Body of pancreas (tissue), 2 donors: ENCODE results near the genes BLID, UBASH3B and HSPA8.

- PRO-cap = no peak
- RAMPAGE, long total RNA, 2 experiments = no peak in any of the 2 experiments
These were observed 135.1 kb downstream of the SORL1 start for GRCh38 chr11:121587263-121587498.

- PRO-cap = no peak
- RAMPAGE, long total RNA, 2 experiments = no peak in any of the 2 experiments
These were observed 137.0 kb downstream of the SORL1 start for GRCh38 chr11:121589092-121589445.

DNA sequence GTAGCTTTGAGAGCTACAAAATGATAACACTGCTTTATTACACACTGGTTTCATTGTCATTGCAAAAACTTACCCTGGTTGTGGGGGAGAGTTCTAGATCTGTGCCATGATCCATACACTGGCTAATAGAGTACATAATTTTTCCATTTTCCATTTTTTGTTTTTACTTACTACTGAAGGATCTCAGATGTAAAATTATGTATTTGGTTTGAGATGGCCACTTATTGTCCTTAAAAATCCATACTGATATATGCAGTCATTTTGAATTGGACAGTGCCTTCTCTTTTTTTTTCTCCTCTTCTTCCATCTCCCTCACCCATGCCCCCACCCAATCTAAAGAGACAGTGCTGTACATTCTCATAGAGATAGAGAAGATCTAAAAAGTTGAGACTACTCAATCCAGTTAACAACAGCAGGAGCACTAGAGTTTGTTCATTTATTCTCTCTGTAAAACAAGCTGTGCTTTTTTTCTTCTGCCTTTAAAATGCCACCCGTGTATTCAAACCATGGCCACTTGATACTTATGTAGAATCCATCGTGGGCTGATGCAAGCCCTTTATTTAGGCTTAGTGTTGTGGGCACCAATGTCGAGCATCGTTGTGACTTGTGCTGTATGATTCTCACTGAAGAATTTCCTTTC is 178.3 kb downstream of the SORL1 start:
- PRO-cap = no peak
- RAMPAGE, long total RNA, 2 experiments = no peak in any of the 2 experiments

DNA sequence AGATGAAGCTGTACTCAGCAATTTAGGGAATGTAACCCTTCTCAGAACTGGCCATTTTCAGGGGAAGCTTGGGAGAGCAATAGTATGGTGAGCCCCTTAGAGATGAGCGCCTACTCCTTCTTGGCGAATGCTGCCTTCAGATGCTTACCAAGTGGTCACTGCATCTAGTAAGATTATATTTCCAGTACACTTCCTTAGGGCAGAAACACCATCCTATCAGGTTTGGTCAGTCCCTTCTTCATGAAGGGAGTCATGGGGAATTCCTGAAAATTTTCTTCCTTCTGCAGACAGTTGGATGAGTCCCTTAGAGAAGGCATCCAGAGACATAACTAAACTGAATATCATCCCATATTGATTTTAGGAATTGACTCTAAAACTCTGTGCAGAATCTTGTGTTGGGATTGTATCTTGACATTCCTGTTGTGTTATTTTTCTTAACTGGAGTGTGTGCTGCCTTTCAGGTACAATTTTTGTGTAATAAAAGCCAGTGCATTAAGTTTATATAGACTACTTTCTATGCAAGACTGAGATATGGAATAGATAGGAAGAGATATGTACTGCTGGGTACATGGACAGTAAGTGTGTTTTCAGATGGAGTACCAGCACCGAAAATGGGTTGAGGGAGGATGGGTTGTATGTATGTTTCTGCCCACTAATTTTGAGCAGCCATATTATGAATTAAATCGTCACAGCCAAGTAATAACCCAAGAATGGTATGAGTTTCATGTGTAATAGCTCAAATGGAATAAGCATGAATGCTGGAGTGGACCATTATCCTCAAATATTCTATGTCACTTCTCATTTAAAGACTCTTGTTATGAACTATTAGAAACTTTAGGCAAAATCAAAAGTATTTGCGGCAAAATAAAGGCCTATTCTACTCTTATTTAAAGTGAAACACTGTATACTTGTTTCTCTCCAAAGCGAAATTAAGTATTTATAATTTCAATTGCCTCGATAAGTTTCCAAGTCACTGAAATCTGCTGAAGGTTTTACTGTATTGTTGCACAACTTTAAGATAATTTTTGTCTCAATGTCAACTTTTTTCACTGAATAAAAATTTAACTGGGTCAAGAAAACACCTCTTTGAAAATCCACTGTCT is 180.8 kb downstream of the SORL1 start:
- PRO-cap = no peak
- RAMPAGE, long total RNA, 2 experiments = no peak in any of the 2 experiments

- PRO-cap = no peak
- RAMPAGE, long total RNA, 2 experiments = no peak in any of the 2 experiments
These were observed 209.6 kb downstream of the SORL1 start for GRCh38 chr11:121661776-121662086.

DNA sequence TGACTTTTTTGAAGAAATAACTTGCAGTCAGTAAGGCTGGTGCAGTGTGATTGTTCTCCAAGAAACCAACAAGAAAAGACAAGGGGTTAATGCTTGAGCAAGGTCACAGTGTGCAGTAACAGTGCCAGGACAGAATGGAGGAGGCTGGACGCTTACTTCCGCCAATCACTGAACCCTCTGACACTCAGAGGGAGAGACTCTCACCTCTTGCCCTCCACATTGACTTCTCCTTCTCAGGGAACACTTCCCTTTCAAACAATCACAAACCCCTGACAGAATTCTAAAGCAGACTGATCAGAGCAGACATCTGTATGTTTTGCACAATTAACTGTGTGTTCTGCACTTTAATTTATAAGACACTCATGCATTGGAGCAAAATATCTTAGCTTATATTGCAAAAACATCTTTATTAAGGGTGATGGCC is 228.4 kb downstream of the BLID start:
- PRO-cap = no peak
- RAMPAGE, long total RNA, 2 experiments = no peak in any of the 2 experiments

- PRO-cap = no peak
- RAMPAGE, long total RNA, 2 experiments = no peak in any of the 2 experiments
These were observed at the start of gene BLID for GRCh38 chr11:122116048-122116608. BLID (minus strand) TSS chr11:122116215.

GRCh38 chr11:122215342-122215739 is 99.3 kb upstream of the BLID start:
- PRO-cap = no peak
- RAMPAGE, long total RNA, 2 experiments = no peak in any of the 2 experiments

DNA sequence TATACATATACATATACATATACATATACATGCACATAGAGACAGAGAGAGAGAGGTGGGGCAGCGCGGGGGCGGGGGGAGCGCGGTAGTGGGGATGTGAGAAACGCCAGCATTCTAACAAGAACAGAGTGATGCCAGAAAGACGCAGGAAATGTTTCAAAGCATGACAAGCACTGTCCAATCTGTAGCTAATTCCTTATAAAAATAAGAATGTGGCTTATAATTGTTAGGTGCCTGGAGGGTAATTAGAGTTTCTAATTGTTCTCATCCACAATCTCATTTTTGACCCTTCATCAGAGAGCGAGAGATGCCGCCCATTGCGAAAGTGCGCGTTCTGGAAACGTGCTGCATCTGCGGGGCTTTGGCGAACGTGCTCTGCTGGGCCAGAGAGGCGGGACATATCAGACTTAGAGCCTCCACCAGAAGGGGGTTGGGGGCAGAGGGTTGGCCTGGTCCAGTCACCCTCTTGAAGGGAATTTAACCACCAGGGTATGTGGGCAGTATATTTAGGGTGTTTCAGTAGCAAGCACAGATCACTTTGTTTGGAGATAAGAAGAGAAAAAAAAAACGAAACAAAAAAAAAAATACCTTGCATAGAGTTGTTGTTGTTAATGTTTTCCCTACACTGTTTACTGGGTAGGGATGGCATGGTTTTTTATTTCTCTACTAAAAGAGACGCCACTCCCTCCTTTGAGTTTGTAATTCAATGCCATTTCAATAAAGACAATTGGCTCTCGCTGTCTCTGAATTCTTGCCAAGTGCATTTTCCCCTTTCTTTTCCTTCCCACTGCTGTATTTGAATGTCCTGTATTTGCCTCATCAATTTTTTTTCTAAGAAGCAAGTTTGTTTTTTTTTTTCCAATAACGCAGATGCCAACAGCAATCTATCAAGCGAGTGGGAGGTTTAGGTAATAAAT is 214.1 kb upstream of the UBASH3B start:
- PRO-cap = no peak
- RAMPAGE, long total RNA, 2 experiments = no peak in any of the 2 experiments

DNA sequence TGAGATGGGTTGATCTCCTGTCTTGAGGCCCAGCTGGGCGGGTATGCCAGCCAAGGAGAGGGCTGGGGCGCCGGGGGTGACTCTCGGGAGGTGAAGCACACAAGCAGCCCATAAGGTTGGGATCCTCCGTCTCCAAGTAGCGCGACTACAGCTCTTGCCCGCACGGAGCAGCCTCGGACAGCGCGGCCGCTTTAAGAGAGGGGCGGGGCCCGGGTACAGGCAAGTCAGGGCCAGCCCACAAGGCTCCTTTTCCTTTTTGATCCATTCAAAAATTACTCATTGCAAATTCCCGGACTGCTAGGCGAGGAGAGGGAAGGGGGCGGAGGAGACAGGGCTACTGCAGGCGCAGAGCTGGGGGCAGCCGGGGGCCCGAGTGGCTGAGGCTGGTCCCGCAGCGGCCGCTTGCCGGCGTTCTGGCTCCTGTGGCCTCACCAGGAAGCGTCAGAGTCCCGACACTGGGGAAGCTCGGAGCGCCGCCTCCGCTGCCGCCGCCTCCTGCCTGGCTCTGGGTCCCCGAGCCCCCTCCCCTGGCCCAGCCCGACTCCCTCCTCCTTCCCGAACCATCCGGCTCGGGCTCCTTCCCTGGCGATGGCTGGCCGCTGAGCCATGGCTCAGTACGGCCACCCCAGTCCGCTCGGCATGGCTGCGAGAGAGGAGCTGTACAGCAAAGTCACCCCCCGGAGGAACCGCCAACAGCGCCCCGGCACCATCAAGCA is at the start of gene UBASH3B:
TSS of gene UBASH3B (plus strand) at position 279 of the 716 bp plus-strand sequence.
- PRO-cap = unidirectional peak, plus-strand start at position 279 of the sequence; bidirectional peak, plus-strand start at position 434 of the sequence, minus-strand start at position 422 of the sequence
- RAMPAGE, long total RNA, 2 experiments = start-site peak on the plus strand in 1 of 2 experiments, centred at positions 272 to 504 of the sequence, 7 to 8 reads per replicate

DNA sequence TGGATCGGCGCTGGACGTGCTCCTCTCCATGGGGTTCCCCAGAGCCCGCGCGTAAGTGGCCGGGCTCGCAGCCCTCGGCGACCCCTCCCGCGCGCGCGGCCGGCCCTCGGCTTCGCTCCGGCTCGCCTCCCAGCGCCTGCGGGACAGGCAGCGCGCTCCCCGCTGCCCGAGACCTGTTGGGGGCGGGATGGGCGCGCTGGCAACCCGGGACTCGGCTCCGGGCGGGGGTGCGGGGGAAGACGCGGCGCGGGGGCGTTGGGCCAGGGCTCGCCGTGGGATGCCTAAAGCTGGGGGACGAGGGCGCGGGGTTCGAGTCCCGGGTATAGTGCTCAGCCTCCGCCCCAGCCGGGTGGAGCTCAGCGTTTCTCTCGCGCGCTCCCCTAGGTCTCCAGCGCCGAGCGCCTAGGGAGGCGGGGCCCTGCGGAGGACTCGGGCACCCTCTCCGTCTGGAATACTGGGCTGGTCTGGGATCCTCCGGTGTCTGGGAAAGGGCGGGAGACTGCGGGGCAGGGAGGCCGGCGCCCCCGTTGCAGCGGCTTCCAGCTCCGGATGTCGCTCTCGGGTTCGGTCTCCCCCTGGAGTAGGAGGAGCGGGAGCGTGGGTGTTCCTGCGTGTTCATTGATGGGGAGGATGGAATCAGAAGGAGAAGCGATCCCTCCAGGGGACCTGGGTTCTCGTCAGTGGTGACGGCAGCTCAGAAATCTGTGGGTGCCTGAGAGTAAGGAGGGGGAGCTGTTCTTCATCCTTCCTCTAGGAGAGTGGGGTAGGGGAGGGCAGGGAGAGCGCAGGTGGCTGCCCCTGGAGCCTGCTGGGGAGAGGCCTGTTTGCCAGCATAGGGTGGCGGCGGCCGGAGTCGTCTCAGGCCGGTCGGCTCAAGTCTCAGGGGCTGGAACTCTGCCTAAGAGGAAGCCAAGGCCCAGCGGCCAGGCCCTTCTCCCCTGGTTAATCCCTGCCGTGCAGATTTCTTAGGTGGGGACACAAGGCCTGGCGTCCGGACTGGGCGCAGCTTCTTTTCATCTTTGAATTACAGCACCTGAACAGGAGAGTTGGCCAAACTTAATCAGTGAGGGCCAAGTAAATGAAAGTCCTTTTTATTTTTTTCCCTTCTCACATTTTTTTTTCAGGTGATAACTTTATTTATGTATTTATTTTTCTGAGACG is 1.0 kb downstream of the UBASH3B start:
- PRO-cap = no peak
- RAMPAGE, long total RNA, 2 experiments = no peak in any of the 2 experiments

GRCh38 chr11:122668337-122669172 is 13.0 kb downstream of the UBASH3B start:
- PRO-cap = no peak
- RAMPAGE, long total RNA, 2 experiments = no peak in any of the 2 experiments

DNA sequence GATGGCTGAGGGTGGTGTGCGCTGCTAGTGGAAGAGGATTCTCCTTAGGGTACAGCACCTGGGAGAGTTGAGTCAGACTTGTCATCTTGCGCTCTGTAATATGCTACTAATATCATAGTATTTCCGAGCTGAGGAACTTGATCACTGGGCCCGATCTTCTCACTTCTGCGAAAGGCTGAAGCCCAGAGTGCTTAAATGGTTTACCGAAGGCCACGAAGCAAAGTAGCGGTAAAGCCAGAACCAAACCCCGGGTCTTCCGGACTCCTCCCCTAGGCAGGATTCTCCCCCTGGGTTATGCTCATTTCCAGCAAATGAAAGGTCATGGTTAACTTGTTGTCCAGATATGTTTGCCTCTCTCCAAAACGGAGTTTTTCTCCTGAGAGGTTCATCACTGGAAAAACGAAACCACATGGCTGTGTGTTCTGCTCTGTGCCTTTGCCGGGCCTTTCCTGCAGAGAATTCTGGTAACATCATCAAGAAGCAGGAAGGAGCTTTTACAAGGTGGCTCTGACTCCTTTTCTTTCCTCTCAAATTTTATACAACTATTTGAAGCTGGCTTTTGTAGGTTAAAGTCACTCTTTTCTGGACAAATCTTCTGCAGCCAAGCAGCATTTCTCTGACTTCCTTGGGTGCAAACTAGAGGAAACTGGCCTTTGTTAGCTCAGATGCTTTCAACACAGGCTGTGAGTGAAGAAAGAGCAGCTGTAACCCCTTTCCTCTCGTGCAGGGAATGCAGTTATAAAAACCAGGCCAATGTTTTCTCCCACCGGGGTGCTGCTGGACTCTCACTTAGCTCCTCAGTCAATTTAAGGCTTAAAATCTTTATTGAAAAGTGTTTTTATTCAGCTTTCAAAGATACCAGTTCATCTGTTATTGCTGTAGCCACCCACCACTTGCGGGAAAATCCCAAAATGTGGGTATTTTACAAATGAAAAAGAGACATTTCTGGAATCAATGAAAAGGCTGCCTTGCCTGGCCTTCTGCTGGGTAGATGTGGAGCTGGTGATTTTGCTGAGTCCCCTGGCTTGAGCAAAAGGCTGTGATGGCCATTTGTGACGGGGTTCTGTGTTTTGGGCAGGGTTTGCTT is 35.6 kb downstream of the UBASH3B start:
- PRO-cap = no peak
- RAMPAGE, long total RNA, 2 experiments = no peak in any of the 2 experiments

- PRO-cap = no peak
- RAMPAGE, long total RNA, 2 experiments = no peak in any of the 2 experiments
These were observed 42.0 kb downstream of the UBASH3B start for GRCh38 chr11:122697278-122698216.

DNA sequence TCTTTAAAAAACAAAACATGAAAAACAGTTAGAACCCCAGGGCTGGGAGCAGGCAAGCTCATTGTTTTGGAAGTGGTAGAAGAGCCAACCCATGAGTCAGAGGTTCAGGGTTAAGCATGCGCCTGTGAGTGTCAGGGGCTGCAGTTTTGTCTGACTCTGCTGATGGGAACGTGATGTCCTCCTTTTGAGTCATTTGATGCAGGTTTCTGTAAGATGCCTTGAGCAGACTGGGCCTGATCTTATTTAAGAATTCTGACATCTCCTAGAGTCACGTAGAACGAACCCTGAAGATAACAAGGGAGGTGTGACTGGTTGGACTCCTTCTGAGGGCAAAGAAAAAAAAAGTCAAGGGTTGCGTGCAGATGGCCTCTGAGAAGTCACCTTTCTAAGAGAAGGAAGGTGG is 53.6 kb upstream of the CRTAM start:
- PRO-cap = no peak
- RAMPAGE, long total RNA, 2 experiments = no peak in any of the 2 experiments

GRCh38 chr11:122843258-122844180 is 5.2 kb downstream of the CRTAM start:
- PRO-cap = no peak
- RAMPAGE, long total RNA, 2 experiments = no peak in any of the 2 experiments

- PRO-cap = bidirectional peak, plus-strand start at chr11:123062345, minus-strand start at chr11:123062139
- RAMPAGE, long total RNA, 2 experiments = start-site peak on the minus strand in 2 of 2 experiments, at chr11:123061208-123062139 at its widest, 120 to 7,150 reads per replicate
These were observed at the start of gene HSPA8 for GRCh38 chr11:123061115-123062257. HSPA8 (minus strand) TSS chr11:123062136.

GRCh38 chr11:123064374-123064628 is 2.4 kb upstream of the HSPA8 start:
- PRO-cap = no peak
- RAMPAGE, long total RNA, 2 experiments = no peak in any of the 2 experiments

DNA sequence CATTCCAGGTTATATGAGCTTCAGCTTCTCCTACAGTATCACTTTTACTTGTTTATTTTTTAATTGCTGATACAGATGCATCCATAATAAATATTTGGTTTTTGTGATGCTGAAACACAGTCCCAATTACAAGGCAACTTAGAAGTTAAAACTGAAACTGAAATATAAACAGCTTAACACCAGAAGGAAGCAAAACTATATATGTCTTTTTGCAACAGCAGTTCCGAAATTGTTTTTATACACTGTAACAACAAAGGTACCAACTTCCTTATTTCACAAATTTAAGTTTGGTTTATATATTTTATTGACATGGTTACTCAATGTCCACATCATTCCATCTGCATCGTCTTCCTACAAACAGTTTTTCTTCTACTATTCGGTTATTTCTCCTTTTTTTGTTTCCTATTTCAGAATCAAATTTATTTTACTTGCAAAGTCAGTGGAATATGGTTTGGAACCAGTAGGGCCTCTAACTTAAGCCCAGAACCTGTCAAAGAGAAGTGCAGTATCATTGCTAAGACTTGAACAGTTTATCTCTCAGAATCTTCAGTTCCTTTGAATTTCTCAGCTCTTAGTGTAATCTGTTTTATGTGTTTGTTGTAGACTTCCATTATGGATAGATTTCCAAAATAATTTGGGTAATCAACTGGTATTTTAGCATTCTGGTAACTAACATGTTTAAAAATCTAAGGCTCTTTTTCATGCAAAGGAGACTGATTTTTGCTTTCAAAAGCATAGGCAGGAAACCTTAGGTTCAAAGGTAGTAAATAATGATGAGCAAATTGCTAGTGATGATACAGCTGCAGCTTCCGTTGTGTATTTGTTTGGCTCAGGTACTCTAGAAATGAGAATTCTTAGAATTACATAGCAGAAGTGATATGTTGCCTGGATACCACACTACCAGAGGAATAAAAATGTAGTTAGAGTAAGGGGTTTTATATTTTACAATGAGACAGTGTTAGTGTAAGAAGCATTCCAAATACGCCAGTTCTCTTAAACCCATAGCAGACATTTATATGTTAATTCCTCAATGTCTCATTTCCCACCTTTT is 8.2 kb upstream of the HSPA8 start:
- PRO-cap = no peak
- RAMPAGE, long total RNA, 2 experiments = no peak in any of the 2 experiments

DNA sequence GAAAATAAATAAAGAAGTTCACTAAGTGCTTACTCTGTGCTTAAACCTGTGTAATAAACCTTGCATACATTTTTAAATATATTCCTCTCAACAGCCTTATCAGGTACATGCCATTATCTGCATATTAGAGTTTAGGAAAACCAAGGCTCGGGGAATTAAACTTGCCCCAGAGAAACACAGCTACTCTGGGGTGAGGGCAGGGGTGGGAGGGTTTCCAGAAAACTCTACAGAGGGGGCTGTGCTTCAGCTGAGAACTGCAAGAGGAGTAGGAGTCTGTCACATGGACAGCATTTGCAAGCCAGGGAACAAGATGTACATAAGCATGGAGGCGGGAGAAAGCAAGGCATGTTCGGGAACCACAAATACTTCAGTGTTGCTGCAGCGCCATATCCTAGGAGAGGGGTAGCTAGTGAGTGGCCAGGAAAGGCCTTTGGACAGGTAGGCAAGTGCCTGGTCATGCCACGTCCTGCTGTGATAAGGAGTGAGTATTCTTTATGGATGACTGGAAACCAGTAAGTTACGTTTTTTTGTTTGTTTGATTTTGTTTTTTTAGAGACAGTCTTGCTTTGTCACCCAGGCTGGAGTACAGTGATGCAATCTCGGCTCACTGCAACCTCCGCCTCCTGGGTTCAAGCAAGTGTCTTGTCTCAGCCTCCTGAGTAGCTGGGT is 57.1 kb downstream of the GRAMD1B start:
- PRO-cap = no peak
- RAMPAGE, long total RNA, 2 experiments = no peak in any of the 2 experiments